Omental fat pad (tissue), 4 donors: Measurements from ENCODE around the genes FAM236D, SLC16A2 and RPS6KA6.

- PRO-cap, result no peak
- RAMPAGE, long total RNA, 4 experiments, result no peak in any of the 4 experiments
Observed at GRCh38 chrX:72807953-72808429, at the start of gene FAM236D. Gene FAM236D (minus strand): TSS chrX:72808210.

- PRO-cap, result no peak
- RAMPAGE, long total RNA, 4 experiments, result no peak in any of the 4 experiments
Observed at GRCh38 chrX:73127679-73127951, 48.3 kb upstream of the PABPC1L2A start.

DNA sequence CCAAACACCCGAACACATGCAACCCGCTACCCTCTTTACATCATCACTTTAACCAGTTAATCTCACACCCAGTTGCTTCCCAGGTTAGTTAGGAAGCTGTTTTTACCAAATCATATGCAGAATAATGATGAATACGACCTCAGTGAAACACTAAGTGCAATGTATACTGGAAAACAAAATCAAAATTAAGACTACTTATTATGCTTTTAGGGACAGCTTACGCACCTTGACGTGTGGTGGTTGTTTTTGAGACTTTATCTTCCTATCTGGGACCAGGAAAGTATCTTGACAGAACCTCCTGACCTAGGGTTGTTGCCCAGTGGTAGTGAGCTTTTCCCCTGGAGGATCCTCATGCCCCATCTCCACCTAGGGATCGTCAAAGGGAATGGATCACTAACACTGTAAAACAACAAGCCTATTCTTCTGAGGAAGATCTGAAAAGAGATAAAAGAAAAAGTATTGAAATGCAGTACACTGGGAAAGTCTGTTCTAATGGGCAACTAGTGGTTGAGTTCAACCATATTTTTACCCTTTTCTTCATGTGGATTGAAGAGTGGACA lies 267.9 kb downstream of the CHIC1 start:
- PRO-cap, result no peak
- RAMPAGE, long total RNA, 4 experiments, result no peak in any of the 4 experiments

GRCh38 chrX:74076056-74077228 lies 227.5 kb upstream of the ZCCHC13 start:
- PRO-cap, result no peak
- RAMPAGE, long total RNA, 4 experiments, result no peak in any of the 4 experiments

GRCh38 chrX:74293179-74293932 lies 10.6 kb upstream of the ZCCHC13 start:
- PRO-cap, result no peak
- RAMPAGE, long total RNA, 4 experiments, result start-site peak on the minus strand in 2 of 4 experiments, at chrX:74293435-74293574 at its widest, 60 to 91 reads per replicate

DNA sequence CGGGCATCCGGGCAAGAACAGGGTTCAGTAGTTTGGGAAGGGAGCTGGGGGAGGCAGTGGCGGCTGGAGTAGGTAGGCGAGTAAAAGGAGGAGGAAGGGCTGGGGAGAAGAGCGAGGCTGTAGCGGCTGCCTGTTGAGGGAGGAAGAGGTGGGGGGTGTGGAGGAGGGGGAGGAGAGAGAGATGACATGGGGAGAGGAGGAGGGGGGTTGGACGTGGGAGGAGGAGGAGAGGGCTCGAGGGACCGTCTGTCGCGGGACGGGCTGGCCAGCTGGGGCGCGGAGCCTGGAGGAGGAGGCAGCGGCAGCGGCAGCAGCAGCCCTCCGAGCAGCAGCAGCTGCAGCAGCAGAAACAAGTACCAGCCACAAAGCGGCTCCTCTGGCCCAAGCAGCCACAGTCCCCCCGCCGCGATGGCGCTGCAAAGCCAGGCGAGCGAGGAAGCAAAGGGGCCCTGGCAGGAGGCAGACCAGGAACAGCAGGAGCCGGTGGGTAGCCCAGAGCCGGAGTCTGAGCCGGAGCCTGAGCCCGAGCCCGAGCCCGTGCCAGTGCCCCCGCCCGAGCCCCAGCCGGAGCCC lies at the start of gene SLC16A2:
SLC16A2 (plus strand) TSS at position 264 of the 573 bp plus-strand sequence.
- PRO-cap, result no peak
- RAMPAGE, long total RNA, 4 experiments, result start-site peak on the plus strand in 3 of 4 experiments, centred at positions 262 to 502 of the sequence, 18 to 34 reads per replicate

GRCh38 chrX:76029271-76029921 lies 143.5 kb upstream of the PBDC1 start:
- PRO-cap, result no peak
- RAMPAGE, long total RNA, 4 experiments, result no peak in any of the 4 experiments

DNA sequence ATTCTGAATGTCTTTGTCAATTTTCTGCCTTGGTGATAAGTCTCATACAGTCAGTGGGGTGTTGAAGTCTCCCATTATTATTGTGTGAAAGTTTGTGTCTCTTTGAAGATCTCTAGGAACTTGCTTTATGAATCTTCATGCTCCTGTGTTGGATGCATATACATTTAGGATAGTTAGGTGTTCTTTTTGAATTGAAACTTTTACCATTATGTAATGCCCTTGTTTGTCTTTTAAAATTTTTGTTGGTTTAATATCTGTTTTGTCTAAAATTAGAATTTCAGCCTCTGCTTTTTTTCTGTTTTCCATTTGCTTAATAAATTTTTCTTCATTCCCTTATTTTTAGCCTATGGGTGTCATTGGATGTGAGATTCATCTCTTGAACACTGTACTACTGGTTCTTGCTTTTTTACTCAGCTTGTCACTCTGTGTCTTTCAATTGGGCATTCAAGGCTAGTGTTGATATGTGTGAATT lies 81.5 kb downstream of the MAGEE1 start:
- PRO-cap, result no peak
- RAMPAGE, long total RNA, 4 experiments, result no peak in any of the 4 experiments

- PRO-cap, result no peak
- RAMPAGE, long total RNA, 4 experiments, result no peak in any of the 4 experiments
Observed at GRCh38 chrX:77494143-77494542, 47.0 kb downstream of the FGF16 start.

DNA sequence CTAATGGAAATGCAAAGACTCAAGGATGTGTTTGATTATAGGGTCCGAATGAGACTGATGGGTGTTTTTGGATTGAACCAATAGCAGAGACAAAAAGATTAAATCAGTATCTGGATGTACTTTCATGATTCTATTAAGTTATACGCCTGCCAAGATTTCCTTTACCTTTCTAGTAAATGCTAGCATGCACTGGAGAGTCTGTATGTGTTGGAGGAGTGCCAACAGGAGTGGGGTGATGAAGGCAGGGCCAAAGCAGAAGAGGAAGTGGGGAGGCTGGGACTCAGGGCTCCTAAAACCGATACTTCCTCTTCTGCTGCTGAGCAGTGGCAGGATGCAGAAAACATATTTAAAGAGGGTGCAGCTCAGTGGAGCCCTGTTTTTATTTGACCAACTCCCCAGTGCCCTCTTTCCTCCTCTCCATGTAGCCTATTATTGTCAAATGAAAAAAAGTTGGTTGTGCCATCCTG lies 5.6 kb downstream of the CYSLTR1 start:
- PRO-cap, result no peak
- RAMPAGE, long total RNA, 4 experiments, result no peak in any of the 4 experiments

GRCh38 chrX:78653113-78653773 lies 5.9 kb downstream of the RTL3 start:
- PRO-cap, result no peak
- RAMPAGE, long total RNA, 4 experiments, result no peak in any of the 4 experiments

DNA sequence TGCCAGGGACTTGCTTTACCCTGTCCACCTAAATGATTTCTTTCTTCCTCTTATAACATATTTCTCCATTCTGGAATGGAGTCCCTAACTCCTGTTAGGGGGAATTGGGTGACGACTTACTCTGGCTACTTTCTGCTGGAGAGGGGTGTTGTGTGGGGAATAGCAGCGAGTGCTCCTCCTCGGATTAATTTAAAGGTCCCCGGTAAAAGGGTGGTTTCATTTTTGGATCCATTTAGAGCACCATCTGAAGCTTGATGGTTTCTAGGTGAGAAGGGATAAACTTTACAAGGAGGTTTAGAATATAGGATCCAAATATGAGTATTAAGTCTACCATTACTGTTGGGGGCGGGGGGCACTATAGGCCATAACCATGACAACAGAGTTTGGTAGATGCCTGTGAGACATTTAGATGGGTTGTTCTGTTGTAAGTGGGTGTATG lies 92.5 kb downstream of the TENT5D start:
- PRO-cap, result no peak
- RAMPAGE, long total RNA, 4 experiments, result no peak in any of the 4 experiments

GRCh38 chrX:80681099-80681491 lies 128.6 kb downstream of the BRWD3 start:
- PRO-cap, result no peak
- RAMPAGE, long total RNA, 4 experiments, result no peak in any of the 4 experiments

DNA sequence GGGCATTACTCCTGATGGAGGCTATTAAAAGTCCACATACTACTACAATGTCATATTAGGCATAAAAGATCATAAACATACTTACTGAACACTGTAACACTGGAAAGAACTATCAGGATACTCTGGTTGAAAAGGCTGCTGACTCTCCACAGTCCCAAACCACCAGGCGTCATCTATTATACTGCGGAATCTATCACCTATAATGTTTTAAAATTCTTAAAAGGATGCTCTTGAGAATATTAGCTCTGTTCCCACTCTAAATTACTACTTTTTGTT lies 116.9 kb downstream of the BRWD3 start:
- PRO-cap, result no peak
- RAMPAGE, long total RNA, 4 experiments, result no peak in any of the 4 experiments

- PRO-cap, result no peak
- RAMPAGE, long total RNA, 4 experiments, result no peak in any of the 4 experiments
Observed at GRCh38 chrX:80807811-80808505, 1.7 kb downstream of the BRWD3 start.

DNA sequence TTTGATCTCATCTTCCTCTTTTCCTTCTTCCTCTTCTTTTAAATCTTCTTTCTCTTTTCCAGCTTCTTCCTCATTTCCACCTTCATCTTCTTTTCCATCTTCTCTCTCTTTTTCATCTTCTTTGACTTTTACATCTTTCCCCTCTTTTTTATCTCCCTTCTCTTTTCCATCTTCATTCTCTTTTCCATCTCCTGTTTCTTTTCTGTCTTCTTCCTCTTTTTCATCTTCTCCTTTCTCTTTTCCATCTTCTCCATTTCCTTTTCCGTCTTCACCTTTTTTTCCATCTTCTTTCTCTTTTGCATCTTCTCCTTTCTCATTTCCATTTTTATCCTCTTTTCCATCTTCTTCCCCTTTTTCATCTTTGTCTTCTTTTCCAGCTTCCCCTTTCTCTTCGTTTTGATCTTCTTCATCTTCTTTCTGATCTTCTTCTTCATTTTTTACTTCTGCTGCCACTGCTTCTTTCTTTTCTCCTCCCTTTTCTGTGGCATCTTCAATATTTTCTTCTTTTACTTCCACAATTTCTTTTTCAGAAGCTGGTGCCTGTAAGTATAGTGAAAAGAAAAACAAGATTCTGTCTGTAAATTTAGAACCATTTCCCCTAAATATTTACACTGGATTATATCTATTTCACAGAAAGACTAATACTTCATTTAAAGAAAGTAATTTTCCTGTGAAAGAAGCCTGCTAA lies 86.9 kb downstream of the HMGN5 start:
- PRO-cap, result no peak
- RAMPAGE, long total RNA, 4 experiments, result start-site peak on the minus strand in 4 of 4 experiments, centred at positions 268 to 350 of the sequence, 5 to 22 reads per replicate

GRCh38 chrX:81200891-81201249 lies 843 bp downstream of the HMGN5 start:
- PRO-cap, result no peak
- RAMPAGE, long total RNA, 4 experiments, result no peak in any of the 4 experiments

GRCh38 chrX:81238420-81238650 lies 36.4 kb downstream of the SH3BGRL start:
- PRO-cap, result no peak
- RAMPAGE, long total RNA, 4 experiments, result no peak in any of the 4 experiments

DNA sequence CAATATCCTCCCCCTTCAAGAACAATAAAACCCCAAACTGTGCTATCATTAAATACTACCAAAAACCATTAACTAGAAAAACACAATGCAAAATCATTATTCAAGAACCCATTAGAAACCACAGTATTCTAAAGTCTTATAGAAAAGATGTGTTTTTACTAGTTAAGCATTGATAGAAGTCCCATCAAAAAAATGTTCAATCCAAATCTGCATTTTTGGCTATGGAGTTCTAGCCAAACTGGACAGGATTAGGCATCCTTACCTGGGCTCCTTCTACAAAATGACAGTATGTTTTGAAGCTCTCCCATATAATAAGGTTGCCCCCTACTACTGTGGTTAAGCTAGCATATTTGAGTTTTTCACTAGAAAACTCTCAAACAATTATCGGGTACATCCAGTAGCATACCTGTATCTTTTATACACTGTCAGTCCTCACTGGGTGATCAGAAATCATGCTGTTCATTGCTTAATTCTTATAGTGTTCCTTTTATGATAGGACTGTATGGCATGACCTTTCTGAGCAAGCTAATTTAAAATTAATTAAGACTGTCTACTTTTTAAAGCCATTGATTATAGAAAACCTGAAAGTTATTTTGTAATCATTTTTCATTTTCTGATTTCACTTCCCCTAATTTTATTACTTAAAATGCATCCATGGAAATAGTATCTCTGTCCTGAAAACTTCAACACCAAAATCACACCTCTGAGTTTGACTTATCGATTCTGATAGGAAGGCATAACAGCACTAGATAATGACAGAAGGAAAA lies 126.1 kb downstream of the RPS6KA6 start:
- PRO-cap, result no peak
- RAMPAGE, long total RNA, 4 experiments, result no peak in any of the 4 experiments

GRCh38 chrX:84187728-84188783 lies at the start of gene RPS6KA6:
Gene RPS6KA6 (minus strand): TSS chrX:84188199.
- PRO-cap, result no peak
- RAMPAGE, long total RNA, 4 experiments, result no peak in any of the 4 experiments